Measurements from ENCODE around the genes THSD8, MAST1, RAD23A, GADD45GIP1 and CACNA1A.

- RRBS: 1% methylated on average over 36 of the region's 88 CpGs
Observed at GRCh38 chr19:12801495-12802674, at the start of gene THSD8. TSS of gene THSD8 (plus strand) at chr19:12802069.

DNA sequence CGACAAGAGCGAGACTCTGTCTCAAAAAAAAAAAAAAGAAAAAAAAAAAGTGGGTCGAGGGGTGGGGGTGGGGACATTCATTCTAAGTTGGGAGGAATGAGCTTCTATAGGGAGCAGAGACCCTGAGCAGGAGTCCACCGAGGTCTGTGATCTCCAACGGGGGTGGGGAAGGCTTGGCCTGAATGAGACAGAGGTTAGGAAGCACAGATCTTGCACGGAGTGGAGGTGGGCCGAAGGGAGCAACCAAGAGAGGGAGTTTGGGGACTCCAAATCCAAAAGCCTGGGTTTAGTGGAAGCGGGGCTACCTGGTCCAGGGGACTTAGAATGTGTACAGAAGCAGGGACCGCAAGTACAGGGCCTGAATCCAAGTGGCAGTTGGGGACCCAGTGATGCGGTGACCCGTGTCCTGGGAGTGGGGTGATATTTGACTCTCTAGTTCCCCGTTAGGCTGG lies 486 bp upstream of the RNASEH2A start:
- RRBS: no CpG with 5 or more reads among the region's 12 CpGs

- RRBS: 2% methylated on average over 27 of the region's 64 CpGs
Observed at GRCh38 chr19:12838096-12838815, at the start of gene MAST1. TSS of gene MAST1 (plus strand) at chr19:12838515.

GRCh38 chr19:12867396-12867861 lies 13.8 kb downstream of the DNASE2 start:
- RRBS: 2% methylated on average over 5 of the region's 30 CpGs

DNA sequence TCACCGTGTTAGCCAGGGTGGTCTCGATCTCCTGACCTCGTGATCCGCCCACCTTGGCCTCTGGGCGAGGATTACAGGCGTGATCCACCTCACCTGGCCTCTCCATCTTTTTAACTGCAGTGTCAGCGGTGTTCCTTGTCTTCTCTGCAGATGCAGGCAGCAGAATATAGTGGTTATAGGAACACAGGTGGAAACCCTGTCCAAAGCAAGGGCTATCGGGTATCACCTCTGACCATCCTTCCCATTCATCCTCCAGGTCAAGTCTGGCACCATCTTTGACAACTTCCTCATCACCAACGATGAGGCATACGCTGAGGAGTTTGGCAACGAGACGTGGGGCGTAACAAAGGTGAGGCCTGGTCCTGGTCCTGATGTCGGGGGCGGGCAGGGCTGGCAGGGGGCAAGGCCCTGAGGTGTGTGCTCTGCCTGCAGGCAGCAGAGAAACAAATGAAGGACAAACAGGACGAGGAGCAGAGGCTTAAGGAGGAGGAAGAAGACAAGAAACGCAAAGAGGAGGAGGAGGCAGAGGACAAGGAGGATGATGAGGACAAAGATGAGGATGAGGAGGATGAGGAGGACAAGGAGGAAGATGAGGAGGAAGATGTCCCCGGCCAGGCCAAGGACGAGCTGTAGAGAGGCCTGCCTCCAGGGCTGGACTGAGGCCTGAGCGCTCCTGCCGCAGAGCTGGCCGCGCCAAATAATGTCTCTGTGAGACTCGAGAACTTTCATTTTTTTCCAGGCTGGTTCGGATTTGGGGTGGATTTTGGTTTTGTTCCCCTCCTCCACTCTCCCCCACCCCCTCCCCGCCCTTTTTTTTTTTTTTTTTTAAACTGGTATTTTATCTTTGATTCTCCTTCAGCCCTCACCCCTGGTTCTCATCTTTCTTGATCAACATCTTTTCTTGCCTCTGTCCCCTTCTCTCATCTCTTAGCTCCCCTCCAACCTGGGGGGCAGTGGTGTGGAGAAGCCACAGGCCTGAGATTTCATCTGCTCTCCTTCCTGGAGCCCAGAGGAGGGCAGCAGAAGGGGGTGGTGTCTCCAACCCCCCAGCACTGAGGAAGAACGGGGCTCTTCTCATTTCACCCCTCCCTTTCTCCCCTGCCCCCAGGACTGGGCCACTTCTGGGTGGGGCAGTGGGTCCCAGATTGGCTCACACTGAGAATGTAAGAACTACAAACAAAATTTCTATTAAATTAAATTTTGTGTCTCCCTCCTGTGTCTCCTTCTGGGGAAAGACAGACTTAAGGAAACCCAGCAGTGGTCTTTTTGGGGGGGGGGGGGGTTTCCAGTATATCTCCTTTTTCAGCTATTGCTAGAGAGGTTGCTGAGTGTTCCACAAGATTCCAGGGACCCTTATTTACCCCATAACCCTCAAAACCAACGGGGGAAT lies 1.9 kb upstream of the RAD23A start:
- RRBS: no CpG with 5 or more reads among the region's 28 CpGs

DNA sequence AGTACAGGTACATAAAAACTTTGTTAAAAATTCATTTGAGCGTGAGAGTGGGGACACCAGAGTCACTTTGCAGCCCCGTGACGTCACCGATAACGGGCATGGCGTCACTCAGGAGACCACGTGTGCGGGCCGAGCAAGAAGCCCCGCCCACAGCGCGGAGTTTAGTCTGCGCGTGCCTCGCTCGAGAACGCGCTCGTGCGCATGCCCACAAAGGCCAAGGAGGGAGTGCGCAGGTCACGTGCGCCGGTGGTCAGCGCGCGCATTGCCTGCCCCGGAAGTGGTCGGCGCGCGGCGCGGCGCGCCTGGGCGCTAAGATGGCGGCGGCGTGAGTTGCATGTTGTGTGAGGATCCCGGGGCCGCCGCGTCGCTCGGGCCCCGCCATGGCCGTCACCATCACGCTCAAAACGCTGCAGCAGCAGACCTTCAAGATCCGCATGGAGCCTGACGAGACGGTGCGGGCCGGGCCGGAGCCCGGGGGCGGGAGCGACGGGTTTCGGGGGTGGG lies at the start of gene RAD23A:
Gene RAD23A, plus strand, starts transcription at position 294 of the 504 bp plus-strand sequence.
- RRBS: under 1% methylated on average over 25 of the region's 61 CpGs

DNA sequence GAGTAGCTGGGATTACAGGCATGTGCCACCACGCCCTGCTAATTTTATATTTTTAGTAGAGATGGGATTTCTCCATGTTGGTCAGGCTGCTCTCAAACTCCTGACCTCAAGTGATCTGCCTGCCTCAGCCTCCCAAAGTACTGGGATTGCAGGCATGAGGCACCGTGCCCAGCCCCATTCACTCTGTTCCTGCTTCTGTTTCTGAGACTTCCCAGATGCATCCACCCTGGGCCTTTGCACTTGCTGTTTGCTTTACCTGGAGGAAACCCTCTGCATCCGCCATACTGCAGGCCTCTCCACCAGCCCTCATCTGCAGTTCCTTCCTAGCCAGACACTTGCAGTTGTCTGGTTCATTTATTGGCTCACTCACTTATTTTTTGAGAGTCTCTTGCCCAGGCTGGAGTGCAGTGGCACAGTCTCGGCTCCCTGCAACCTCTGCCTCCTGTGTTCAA lies 5.4 kb downstream of the GADD45GIP1 start:
- RRBS: no CpG with 5 or more reads among the region's 4 CpGs

- RRBS: 9% methylated on average over 22 of the region's 108 CpGs
Observed at GRCh38 chr19:12956194-12957609, at the start of gene GADD45GIP1. TSS of gene GADD45GIP1 (minus strand) at chr19:12957223.

DNA sequence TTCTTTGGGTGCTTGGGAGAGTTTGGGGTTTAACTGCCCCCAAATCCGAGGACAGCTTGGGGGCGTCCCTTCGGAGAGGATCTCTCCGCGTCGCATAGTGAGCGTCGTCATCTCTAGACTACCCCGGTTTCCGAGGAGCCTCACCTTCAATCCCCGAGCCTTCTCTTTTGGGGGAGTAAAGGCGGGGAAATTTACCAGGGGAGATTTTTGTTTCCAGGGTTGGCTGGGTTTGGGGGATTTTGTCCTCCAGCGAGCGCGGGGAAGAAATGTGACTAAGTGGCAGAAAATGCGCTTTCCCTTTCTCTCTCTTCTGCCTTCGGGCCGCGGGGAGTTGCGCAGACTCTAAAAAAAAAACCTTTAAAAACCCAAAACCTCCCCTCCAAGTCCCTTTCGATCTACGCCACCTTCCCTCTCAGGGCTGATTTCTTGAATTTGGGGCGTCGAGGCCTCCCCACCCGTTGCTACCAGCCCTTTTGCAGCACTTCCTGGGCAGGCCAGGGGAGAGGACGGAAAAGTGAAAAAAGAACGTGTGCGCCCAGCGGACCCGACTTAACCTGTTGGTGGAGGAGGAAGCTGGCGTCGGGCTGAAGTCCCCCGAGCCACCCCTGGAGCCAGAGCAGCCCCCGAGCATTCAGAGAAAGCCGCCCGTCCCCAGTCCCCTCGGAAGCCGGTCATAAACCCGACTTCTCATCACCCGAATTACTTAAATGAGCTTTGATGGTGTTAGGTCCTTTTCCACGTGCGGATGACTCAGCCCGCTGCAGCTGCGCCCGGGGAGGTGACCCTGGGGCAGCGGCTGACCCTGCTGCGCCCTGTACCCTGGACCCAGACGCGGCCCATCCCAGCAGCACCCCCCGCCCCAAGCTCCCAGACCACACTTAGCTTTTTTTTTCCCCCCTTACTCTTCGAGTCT lies 17.7 kb downstream of the NFIX start:
- RRBS: 13% methylated on average over 8 of the region's 51 CpGs

DNA sequence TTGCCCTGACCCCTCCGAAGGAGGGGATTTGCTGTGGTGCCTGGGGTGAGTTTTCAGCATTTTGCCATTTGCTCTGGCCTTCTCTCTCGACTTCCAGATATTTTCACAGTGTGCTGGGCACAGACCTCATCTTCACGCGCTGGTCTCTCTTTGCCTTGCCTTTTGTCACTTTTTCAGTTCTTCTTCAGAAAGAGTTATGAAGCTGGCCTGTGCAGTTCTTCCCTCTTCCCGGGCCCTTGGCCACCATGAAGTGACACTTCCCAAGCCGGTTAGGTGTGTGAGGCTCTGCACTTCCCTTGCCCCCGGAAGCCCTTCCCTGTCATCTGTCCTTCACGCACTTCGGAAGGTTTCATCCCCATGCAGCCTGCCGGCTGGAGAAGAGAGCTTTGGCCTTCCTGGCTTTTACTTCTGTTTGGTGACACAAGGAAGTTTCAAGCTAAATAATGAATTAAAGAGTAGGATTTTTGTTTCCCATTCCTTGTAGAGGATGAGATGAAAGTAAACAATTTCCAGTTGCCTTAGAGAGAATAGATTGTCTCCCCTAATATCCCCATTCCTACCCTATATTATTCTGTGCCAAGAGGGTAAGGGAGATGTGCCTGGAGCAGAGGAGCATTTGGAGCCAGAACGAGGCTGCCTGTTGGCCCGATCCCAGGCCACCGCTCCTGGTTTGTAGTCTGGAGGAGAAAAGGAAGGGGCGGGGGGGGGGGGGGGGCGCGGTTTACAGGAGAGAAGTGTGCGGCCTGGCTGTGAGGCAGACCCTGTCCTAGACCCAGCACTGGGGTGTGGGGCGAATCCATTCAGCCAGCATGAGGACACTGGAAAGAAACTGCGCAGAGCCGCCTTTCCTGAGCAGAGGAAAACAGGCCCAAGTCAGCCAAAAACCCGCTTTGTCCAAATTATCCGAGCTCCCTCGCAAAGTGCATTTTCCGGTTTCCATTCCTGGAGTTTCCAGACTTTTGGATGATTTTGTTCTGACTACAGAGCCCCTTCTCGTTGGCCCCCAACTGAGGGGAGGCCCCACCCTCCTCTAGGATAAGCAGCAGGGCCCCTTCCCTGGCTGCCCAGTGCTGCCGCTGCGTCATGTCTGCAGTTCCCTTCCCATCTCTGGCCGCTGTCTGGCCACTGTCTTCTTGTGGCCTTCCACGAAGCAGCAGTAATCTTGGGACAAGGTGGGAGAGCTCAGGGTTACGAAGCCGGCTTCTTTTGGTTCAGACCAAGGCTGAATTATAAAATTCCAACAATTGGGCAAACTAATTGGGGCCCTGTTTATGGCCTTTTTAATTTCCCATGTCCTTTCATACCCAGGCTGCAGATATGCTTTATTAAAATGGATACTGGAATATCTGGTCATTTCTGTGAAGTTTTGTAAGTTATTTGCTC lies 22.9 kb downstream of the NFIX start:
- RRBS: 60% methylated on average over 5 of the region's 31 CpGs

- RRBS: no CpG with 5 or more reads among the region's 33 CpGs
Observed at GRCh38 chr19:13022794-13023848, 27.8 kb downstream of the NFIX start.

GRCh38 chr19:13051579-13052172 lies 51.0 kb downstream of the LYL1 start:
- RRBS: 3% methylated on average over 9 of the region's 23 CpGs

- RRBS: no CpG with 5 or more reads among the region's 7 CpGs
Observed at GRCh38 chr19:13072251-13072619, 30.4 kb downstream of the LYL1 start.

GRCh38 chr19:13097335-13098259 lies 5.1 kb downstream of the LYL1 start:
- RRBS: 7% methylated on average over 18 of the region's 71 CpGs

DNA sequence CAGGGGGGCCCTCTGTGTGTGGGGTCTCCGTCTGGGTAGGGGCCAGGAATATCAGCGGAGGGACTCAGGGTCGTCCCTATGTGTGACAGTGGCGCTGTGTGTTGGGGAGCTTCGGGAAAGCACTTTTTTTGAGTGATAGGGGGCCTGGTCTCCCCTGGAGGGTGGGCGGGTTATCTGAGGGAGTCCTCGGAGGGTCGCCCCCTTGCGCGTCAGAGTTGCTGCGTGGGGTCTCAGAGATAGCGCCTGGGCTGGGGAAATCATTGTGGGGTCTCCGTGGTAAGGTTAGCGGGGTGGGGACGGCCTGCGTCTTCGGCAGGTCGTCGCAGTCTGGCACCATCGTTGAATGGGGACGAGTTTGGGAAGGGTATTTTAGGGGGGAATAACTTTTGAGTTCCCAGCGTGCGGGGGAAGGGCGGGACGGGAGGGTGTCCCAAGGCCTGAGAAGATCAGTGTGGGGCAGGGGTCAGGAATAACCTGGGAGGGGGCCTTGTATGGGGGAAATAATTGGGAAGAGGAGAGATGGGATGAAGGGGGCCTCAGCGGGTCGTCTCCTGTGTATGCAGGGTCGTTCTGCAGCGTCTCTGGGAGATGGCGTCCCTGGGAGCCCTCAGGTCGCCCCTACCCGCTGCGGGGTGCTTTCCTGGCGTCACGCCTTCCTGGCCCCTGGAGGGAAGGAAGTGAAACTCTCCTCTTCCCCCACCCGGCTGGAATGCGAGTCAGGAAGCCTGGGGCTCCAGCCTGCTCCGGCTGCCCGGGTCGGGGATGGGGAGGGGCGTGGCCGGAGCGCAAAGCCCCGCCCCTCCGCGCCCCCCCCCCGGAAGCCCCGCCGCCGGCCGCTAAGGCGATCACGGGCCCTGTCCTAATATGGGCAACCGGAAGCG lies 1.0 kb downstream of the IER2 start:
- RRBS: 1% methylated on average over 7 of the region's 55 CpGs

DNA sequence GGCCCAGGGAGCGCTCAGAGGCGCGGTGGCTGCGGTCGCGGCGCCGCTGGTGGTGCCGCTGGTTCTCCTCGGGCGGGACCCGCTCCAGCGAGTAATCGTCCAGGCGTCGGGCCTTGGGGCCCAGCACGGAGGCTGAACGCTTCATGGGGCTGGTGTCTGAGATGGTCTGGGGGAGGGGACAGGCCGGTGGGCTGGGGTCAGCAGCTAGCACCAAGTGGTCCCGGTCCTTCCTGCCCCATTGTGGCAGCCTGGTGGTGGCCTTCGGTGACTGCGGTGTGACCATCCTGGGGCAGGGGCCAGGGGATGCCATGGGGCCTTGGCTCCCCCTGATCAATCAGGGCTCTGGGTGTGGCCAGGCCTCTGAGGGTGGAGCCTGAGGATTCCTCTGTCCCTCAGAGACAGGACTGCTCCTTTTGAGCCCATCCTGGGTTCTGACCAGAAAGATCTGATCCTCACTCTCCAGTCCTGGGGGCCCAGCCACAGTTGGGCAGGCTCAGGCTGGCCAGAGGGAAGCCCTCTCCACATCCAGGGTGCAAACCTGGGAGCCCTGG lies 59.2 kb downstream of the IER2 start:
- RRBS: no CpG with 5 or more reads among the region's 22 CpGs

- RRBS: no CpG with 5 or more reads among the region's 13 CpGs
Observed at GRCh38 chr19:13461450-13462042, 44.7 kb downstream of the CACNA1A start.

DNA sequence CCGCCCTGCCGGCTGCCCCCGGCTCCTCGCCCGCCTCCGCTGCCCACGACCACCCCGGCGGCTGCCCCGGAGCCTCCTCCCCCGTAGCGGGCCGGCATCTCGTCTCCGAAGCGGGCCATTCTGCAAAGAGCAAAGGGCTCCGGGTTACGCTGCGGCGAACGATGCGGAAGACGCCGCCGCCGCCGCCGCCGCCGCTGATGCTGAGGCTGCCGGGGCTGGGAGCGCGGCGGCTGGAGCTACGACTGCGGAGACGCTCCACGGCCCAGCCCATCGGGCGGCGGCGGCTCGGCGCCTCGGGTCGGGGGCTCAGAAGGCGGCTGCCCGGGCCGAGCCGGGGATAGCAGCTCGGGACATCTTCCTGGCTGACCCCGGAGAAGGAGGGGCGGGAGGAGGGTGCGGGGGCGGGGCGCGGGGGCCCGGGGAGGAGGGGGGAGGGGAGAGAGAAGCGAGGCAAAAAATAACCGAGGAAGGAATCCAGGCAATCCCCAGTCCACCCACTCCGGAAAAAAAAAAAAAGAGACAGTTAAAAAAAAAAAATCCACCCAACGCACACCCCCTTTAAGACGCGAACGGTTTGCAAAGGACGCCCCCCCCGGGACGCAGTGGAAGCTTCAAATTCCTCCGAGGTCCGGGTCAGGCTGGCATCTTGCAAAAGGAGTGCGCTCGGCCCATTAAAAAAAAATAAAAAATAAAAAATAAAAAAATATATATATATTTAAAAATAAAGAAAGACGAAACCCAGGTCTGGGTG lies at the start of gene CACNA1A:
Gene CACNA1A, minus strand, starts transcription at position 374 of the 751 bp plus-strand sequence.
- RRBS: 2% methylated on average over 39 of the region's 73 CpGs

- RRBS: no CpG with 5 or more reads among the region's 1 CpG
Observed at GRCh38 chr19:13718364-13718678, 29.4 kb upstream of the YJU2B start.

DNA sequence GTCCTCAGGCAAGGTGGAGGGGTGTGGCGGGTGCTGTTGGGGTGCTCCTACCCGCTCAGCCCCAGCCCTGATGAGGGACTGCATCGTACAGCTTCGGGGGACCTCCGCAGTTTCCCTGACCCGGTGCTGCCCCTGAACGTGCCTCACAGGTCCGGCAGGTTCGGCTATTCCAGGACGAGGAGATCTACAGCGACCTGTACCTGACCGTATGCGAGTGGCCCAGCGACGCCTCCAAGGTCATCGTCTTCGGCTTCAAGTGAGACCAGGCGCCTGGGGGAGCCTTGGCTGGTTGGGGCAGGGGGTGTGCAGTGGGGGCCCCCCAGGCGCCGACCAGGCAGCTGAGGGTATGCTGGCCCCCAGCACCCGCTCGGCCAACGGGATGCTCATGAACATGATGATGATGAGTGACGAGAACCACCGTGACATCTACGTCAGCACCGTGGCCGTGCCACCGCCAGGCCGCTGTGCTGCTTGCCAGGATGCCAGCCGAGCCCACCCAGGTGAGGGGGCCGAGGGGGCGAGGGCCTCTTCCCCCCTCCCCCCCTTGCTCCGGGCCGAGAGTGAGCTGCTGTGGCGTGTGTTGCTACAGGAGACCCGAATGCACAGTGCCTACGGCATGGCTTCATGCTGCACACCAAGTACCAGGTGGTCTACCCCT lies 3.6 kb downstream of the DCAF15 start:
- RRBS: no CpG with 5 or more reads among the region's 38 CpGs

All from choroid plexus epithelial cell (primary cell).